Aorta (tissue), 1 donor: ENCODE data around the genes NCBP2L, COL4A6, TRPC5OS, WDR44 and DOCK11.

GRCh38 chrX:107774689-107775492 is 696 bp downstream of the TSC22D3 start:
- PRO-cap: no peak

DNA sequence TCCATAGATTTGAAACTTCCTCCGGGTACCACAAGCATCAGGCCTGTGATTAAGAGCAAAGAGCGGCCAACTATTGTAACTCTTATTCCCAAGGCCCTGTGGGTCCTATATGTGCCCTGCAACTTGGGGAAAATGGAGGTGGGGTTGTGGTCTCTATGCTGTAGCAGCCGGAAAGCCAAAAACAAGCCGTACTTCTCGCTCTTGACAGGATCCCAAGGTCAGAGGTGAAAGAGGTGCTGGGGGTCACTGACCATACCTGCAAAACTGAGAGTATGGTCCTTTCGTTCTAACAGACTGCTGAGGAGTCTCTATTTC is at the start of gene NCBP2L:
Gene NCBP2L, plus strand, starts transcription at position 92 of the 315 bp plus-strand sequence.
- PRO-cap: no peak

- PRO-cap: no peak
These were observed at the start of gene COL4A6 for GRCh38 chrX:108438111-108438652. Gene COL4A6, minus strand, starts transcription at chrX:108438422.

DNA sequence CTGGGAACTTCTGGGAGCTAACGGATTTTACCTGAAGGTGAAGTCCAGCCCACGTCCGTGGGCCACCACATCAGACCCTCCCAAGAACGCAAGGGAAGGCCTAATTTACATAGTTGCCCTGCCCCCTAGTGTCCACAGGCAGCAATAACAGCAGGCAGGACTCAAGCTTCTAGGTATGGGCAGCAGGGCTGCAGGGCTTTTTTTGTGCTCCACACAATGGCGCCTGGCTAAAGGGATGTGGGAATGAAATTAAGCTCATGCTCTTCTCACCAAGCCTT is 112.0 kb upstream of the TMEM164 start:
- PRO-cap: no peak

DNA sequence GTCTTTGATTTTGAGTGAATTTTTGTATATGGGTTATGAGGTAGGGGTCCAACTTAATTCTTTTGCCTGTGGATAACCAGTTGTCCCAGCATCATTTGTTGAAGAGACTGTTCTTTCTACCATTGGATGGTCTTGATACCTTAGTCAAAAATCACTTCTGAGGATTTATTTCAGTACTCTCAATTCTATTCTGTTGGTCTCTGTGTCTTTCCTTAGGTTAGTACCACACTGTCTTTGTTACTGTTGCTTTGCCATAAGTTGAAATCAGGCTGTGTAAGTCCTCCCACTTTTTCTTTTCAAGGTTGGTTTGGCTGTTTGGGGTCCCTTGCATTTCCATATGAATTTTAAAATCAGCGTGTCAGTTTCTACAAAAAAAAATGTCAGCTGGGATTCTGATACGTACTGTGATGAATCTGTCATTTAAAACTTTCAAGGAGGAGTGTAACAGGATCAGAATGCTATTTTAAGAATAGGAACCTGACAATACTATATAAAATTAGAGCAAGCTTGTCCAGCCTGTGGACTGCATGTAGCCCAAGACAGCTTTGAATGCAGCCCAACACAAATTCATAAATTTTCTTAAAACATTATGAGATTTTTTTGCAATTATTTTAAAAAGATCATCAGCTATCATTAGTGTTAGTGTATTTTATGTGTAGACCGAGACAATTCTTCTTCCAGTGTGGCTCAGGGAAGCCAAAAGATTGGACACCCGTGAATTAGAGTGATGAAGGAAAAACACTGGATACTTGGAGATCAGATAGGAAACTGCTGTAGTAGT is 56.4 kb downstream of the TMEM164 start:
- PRO-cap: no peak

- PRO-cap: no peak
These were observed 5.4 kb downstream of the GNG5B start for GRCh38 chrX:110341376-110341780.

DNA sequence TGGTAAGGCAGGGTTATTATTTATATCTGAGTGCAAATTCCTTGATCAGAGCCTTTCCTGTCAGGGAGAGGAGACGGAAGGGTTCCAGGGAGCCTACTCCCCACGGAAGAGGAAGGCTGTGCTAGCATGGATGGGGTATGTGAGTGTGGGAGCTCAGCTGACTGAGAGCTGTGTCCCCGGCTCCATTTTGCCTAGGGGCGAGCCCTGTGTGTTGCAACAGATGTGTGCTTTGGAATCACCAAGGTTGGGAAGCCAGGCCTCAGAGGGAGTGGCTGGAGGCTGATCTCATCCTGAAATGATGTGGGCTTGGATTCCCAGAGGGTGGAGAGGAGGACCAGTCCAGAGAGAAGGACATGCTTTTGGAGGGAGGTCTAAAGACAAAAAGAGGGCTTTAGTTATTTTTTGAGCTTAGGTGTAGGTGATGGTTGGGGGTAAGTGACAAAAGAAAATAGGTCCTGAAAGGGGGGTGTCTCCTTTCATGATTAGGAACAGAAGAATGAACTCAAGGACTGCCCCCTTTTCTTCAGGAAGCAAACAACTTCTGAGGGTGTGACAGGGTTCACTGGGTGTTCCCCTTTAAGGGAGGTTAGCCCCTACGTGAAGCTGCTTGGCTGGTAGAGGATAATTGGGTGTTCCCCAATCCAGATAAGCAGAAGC is 43.9 kb downstream of the RTL9 start:
- PRO-cap: no peak

GRCh38 chrX:110514583-110515099 is 6.1 kb upstream of the TDGF1P3 start:
- PRO-cap: no peak

DNA sequence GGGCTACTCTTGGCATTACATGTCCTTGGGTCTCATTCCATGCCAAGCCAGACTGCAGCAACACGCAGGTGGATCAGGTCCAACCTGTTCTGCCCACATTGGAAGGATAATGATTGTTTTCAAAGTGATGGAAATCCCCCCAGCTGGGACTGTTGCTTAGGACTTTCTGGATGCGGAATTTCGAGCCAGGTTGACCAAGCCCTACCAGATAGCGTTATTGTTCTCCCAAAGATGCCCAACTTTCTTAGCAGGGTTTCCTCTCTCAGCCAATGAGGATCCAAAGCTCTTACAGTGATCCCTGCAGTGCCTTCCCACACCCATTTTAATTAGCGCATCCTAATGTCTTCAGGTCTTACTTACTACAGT is 149.6 kb upstream of the CHRDL1 start:
- PRO-cap: no peak

DNA sequence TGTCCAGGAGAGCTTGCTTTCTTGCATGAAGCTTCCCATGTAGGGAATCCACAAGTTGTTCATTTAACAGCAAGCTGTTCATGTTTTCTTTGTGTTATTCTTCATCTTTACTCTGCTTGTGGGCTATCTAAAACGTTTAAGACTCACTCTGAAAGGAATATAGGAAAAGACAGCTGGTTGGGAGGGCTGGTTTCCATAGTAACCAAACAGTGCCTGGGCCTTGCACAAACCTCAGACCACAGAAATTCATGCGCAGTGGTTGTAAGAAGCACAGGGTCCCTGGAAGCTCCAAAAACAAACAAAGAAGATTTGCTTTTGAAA is 7.7 kb downstream of the SERTM2 start:
- PRO-cap: no peak

GRCh38 chrX:111875936-111876268 is at the start of gene TRPC5OS:
Gene TRPC5OS, plus strand, starts transcription at chrX:111876181.
- PRO-cap: no peak

GRCh38 chrX:114606665-114607181 is 22.8 kb downstream of the HTR2C start:
- PRO-cap: no peak

DNA sequence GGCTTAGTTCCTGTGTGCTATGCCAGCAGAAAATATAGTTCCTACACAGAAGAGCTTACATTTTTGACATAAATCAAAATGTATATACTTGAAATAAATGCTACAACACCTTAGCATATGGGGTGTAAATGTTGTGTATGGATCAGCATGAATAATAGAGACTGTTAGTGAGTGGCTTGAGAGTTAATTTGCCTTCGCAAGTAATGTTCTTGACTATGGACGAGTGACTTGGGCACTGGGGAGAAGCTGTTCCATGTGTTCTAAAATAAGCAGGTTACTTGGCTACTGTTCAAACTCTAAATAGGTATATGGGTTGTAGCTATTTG is 32.0 kb downstream of the PLS3 start:
- PRO-cap: no peak

- PRO-cap: no peak
These were observed 104.2 kb downstream of the PLS3 start for GRCh38 chrX:115665108-115665579.

- PRO-cap: no peak
These were observed 237.2 kb upstream of the AGTR2 start for GRCh38 chrX:115933085-115933929.

DNA sequence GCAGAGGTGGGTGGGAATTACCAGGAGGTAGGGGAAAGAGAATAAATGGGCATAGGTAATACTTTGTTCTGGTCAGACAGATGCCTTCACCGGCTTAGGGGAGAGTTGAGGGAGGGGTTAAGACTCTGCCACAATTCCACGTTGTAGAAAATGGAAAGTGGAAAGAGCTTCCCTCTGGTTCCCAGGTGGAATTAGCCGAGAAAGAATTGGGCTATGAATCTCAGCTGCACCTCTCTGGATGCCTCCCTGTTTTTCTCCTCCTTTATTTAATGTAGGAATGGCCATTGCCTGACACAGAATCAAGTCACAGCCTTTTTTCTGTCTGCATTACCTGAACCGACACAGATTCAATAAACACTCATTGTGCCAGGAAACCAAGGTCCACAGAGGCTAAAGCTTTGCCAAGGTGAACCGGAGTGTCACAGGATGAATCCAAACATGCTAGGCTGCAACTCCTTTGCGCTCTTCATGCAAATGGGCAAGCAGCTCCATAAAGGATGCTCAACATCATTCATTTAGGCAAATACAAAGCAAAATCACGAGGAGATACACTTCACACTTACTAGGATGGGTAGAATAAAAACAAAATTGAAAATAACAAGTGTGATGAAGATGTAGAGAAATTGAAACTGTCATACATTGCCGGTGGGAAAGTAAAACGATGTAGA is 199.9 kb upstream of the AGTR2 start:
- PRO-cap: no peak

- PRO-cap: bidirectional peak, plus-strand start at chrX:118346079, minus-strand start at chrX:118345863
These were observed at the start of gene WDR44 for GRCh38 chrX:118345745-118346640. Gene WDR44, plus strand, starts transcription at chrX:118346106.

DNA sequence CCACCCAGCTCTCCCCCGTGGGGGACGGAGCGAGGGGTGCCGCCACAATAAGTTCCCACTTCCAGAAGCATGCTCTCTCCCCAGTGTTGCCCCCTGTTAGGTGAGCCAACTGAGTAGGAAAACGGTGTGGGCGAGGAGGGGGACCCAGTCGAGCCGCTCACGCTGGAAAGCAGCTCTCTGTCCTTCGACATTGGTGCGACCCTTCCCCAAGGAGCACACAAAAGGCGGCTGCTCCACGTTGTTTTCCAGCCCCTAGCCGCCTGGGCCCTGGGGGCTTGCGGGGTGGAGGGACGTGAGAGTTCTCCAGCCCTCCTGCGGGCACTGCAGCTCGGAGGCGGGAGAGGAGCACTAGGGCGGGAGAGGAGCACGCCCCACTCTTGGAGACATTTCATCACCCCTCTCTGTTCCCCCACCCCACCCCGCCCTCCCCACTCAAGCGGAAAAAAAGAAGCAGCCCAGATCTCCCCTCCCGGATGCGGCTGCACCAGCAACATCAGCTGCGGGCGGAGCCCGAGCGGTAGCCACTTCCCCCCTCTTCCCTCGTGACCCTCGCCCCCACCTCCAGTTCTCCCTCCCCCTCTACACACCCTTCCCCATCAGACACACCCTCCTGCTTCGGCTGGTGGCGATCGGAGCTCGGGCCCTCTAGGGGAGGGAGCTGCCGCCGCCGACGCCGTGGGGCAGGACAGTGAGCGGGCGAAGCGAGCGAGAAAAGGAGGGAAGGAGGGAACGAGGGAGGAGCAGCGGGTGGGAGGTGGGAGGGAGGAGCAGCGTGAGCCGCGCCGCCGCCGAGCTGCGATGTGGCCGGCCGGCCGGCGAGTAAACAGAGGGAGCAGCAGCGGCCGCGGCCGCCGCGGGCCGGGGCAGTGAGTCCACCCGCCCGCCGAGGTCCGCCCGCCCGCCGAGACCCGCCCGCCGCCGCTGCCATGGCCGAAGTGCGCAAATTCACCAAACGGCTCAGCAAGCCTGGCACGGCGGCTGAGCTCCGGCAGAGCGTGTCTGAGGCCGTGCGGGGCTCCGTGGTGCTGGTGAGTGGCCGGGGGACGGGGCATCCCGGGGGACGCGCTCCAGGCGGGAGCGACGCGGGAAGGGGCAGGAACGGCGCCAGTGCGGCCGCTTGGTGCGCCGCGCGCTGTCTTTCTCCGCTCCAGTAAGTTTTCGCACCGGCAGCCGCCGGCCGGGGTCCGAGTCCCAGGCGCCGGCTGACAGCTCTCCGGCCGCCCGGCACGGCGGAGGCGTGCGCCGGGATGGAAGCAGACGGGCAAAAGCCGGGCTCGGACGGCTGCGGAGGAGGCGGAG is at the start of gene DOCK11:
Gene DOCK11, plus strand, starts transcription at position 770 of the 1,299 bp plus-strand sequence.
- PRO-cap: bidirectional peak, plus-strand start at position 611 of the sequence, minus-strand start at position 483 of the sequence; bidirectional peak, plus-strand start at position 801 of the sequence, minus-strand start at position 690 of the sequence

- PRO-cap: no peak
These were observed 93.0 kb upstream of the IL13RA1 start for GRCh38 chrX:118634246-118634894.

DNA sequence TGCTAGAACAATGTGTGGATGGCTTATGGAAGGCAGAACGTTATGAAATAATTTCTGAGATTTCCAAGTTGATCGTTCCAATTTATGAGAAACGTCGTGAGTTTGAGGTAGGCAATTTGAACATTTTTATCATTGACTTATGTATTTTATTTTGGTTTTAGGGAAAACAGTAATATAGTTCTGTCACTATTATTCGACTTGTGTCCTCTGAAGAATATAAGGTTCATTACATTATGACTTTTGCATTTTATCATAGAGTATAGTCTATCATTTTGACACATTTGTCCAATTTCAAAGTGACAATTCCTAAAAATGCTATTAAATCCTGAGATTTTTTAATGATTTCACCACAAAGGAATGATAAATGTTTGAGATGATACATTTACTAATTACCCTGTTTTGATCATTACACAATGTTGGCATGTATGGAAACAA is 56.4 kb upstream of the IL13RA1 start:
- PRO-cap: no peak